ENCODE measurements around the genes NR1H2, SYT3, SIGLEC9 and CD33.

DNA sequence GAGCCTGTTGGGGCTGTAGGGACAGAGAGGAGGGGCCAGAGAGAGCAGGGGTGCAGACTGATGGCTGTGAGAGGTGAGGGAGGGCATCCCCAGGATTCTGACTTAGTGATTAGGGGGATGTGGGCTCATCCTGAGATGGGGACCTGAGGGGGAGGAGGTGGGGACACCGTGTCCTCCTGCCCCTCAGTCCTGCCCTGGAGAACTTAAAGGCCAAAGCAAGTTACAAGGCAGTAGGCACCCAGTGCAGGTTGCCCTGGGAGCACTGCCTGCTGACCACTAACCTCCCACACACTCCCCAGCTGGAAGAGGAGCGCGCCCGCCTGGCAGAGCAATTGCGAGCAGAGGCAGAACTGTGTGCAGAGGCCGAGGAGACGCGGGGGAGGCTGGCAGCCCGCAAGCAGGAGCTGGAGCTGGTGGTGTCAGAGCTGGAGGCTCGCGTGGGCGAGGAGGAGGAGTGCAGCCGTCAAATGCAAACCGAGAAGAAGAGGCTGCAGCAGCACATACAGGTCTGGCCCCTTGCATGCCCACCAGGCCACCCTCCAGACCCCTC is 61.2 kb downstream of the KCNC3 start:
- PRO-cap: no peak

GRCh38 chr19:50271297-50271562 is 57.9 kb downstream of the KCNC3 start:
- PRO-cap: no peak

DNA sequence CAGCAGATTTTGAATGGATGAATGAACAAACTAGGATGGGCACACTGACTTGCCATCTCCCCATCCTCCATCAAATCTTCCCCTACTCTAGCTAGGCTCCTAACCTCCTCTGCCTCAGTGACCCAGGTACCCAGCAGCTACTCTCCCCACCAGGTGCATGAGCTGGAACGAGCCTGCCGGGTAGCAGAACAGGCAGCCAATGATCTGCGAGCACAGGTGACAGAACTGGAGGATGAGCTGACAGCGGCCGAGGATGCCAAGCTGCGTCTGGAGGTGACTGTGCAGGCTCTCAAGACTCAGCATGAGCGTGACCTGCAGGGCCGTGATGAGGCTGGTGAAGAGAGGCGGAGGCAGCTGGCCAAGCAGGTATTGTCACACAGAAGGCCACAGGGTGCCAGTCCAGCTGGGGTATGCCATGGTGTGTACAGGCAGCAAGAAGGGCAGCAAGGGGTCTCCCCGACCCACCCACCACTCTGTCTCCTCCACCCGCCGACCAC is 39.8 kb downstream of the KCNC3 start:
- PRO-cap: no peak

- PRO-cap: bidirectional peak, plus-strand start at chr19:50376464, minus-strand start at chr19:50376327
These were observed at the start of gene NR1H2 for GRCh38 chr19:50375994-50376616. NR1H2 (plus strand) TSS chr19:50376457.

- PRO-cap: no peak
These were observed 2.1 kb upstream of the POLD1 start for GRCh38 chr19:50381784-50382672.

DNA sequence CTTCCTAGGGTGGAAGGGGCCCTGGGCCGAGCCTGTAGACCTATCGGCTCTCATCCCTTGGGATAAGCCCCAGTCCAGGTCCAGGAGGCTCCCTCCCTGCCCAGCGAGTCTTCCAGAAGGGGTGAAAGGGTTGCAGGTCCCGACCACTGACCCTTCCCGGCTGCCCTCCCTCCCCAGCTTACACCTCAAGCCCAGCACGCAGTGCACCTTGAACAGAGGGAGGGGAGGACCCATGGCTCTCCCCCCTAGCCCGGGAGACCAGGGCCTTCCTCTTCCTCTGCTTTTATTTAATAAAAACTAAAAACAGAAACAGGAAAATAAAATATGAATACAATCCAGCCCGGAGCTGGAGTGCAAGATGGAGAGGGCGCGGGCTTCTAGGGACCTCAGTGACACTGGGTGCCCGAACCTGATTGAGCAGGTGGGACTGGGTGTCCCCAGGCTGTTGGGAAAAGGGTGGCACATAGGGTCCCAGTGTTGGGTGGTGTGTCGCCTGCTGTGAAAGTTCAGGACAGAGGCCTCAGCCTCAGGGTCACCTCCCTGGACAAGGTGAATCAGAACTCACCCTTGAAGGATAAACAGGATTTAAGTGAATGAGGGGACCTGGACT is 1.4 kb upstream of the POLD1 start:
- PRO-cap: no peak

DNA sequence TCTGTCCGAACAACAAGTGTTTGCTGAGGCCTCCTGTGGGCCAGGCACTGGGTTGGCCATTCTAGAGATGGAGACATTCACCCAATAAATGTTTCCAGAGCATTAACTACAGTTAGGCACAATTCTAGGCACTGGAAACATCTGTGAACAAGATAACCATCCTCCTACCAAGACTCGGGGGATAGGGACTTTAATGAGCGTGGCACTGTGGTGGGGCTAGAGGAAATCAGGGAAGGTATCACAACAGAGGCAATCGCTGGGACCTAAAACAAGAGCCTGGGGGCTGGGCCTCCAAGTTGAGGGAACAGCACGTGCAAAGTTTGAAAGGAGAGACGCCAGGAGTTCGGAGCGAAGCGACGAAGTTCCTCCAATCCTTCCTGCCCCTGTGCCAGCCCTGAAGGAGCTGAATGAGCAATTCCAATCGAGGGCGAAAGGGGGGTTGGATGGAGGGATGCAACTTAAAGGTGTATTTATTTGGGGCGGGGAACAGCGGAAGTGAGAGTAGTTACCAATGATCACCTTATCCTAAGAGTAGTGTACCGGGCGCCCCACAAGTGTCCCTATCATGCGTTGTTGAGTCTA is 773 bp upstream of the POLD1 start:
- PRO-cap: unidirectional peak, plus-strand start at position 319 of the sequence

GRCh38 chr19:50556490-50557062 is 11.7 kb downstream of the LRRC4B start:
- PRO-cap: no peak

DNA sequence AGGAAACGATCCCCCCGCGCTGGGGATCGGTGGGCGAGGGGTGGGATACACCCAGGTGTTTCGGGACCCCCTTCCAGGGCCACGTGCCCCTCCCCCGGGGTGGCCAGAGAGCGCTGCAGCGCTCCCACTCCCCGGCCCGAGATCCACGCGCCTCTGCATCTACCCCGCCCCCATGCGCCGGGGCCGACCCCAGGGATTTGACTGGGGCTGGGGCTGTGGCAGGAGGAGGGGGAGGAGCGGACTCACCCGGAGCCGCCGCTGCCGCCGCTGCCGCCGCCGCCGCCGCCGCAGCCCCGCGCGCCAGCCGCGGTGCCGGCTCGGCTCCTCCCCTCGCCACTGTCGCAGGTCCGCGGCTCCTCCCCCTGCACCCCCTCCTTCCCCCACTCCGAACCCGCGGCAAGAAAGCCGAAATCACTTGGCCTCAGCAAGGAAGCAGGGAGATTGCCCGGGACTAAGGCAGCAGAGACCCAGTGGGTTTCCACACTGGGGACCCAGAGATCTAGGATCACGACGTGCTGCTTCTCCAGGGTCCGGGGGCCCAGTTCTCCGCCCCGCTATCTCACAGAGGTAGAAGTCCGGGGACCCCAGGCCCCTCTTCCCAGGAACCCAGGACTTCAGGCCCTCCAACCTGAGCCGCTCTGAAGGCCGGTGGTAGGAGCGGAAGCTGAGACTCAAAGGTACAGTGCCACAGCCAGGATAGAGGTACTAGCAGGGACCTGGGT is at the start of gene SYT3:
Gene SYT3, minus strand, starts transcription at position 338 of the 722 bp plus-strand sequence.
- PRO-cap: no peak

- PRO-cap: bidirectional peak, plus-strand start at chr19:50725151, minus-strand start at chr19:50724791
These were observed 1.2 kb downstream of the CLEC11A start for GRCh38 chr19:50724225-50724967.

- PRO-cap: no peak
These were observed 5.1 kb downstream of the KLK1 start for GRCh38 chr19:50818221-50819245.

GRCh38 chr19:50835429-50836597 is 2.4 kb upstream of the KLK15 start:
- PRO-cap: bidirectional peak, plus-strand start at chr19:50836174, minus-strand start at chr19:50836075

DNA sequence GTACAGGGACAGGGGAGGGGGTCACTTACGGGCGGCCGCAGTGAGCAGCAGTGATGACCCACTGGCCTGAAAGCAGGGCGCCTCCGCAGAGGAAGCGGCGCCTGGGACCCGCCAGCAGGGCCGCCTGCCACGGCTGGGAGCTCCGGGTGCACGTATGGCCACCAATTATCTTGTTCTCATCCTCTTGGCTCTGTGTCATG is 1.3 kb downstream of the KLK14 start:
- PRO-cap: no peak

DNA sequence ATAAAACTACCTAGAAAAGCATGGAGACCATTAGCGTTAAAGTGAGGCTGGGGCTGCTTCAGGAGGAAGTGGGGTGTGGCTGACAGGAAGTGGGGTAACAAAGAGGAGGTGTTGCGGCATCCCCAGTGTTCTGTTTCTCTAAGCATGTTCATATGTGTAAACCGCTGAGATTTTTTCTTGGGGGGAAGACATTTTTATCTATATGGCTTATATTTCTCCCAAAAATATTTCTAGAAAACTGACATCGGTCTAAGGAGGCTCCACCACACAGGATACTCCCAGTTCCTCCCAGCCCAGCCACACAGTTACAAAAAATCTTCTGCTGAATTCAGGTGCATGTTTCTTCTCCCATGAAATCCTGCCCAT is 1.2 kb upstream of the SIGLEC9 start:
- PRO-cap: no peak

GRCh38 chr19:51124566-51125373 is at the start of gene SIGLEC9:
SIGLEC9 (plus strand) TSS chr19:51124906.
- PRO-cap: bidirectional peak, plus-strand start at chr19:51125059, minus-strand start at chr19:51124964

DNA sequence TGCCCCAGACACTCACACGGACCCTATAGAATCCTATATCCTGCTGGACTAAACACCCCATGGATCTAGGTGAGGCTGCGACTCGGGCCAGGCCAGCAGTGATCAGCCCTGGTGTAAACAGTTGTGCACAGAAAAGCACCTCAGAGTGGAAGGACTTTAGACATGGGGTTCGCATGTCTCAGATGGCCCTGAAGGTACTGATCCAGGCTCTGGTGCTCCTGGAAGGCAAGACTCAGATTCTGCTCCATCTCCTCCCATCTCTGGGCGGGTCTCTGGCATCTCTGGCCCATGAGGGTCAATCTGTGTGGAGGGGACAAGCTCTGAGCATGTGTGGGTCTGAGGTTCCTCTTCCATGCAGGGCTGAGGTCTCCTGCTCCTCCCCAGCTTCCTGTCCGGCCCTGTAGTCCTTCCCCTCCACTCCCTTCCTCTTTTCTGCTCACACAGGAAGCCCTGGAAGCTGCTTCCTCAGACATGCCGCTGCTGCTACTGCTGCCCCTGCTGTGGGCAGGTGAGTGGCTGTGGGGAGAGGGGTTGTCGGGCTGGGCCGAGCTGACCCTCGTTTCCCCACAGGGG is at the start of gene CD33:
Gene CD33, plus strand, starts transcription at position 433 of the 573 bp plus-strand sequence.
- PRO-cap: no peak

- PRO-cap: no peak
These were observed 274 bp downstream of the ETFB start for GRCh38 chr19:51366012-51366216.

DNA sequence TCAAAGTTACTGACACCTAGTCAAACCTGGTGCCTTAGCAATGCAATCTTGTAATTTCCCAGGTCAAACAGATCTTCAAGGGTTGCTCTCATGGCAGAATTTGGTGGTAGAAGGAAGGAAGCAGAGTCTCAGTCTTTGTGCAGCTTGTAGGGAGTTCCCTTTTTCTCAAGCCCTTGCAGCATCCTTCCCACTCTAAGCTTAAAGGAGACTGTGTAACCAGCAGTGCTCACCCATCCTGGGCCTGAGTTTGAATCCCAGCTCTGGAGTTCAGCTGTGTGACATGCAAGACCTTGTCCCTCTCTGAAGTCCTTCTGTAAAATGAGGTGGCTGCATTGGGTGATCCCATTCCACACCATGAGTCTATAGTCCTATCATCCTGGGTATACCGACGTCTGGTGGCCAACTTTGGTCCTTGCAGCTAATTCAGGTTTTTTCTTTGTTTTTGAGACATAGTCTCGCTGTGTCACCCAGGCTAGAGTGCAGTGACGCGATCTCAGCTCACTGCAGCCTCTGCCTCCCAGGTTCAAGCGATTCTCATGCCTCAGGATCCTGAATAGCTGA is 9.8 kb downstream of the SIGLEC10 start:
- PRO-cap: no peak

GRCh38 chr19:51461589-51462042 is 3.4 kb upstream of the SIGLEC8 start:
- PRO-cap: no peak

GRCh38 chr19:51474516-51475334 is 16.5 kb upstream of the SIGLEC8 start:
- PRO-cap: no peak

Measured in pulmonary lymph node (tissue), 1 donor.